Pericardium fibroblast (primary cell): ENCODE measurements around the genes GJB4, SMIM12, TMEM35B, SFPQ and C1orf216.

DNA sequence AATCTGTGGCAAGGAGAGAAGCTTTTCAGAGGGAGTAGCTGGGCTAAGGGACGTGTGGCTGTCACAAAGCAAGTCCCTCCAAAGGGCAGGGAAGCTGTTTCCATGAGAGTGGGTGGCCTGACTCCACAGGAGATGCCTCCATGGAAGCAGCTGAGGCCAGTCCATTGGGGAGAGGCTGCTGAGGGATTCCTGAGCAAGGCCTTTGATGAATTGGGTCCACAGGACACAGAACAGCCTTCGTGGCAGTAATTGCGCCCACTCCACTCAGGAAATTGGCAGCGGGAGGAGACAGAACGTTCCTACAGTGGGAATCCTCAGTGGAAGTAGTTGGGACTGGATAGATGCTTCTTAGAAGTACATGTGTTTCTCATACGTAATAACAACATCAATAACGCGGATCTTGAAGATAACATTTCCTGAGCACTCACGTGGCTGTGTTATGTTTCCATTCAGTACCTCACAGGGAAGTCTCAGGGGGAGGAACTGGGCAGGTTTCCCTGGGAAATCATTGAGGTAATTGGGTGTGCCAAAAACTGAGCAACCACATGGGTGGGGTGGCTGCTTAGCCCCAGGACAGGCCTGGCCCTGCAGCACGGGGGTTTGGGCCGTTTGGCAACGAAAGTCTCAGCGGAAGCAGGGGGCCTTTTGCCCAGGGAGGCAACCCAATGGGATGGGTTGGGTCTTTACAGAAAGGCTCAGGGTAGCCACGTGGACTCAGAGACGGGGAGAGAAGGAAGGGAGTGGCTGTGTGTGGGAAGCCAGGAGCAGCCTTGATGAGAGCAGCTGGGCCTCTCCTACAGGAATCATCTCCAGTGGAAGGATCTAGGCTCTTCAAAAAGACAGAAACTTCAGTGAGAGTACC is 133.8 kb downstream of the ZSCAN20 start:
- RAMPAGE, long total RNA = no peak

GRCh38 chr1:34683651-34684099 is 71.2 kb upstream of the GJB5 start:
- RAMPAGE, long total RNA = no peak

GRCh38 chr1:34759367-34759859 is at the start of gene GJB4:
Gene GJB4 (plus strand): TSS chr1:34759740.
- RAMPAGE, long total RNA = no peak

GRCh38 chr1:34858738-34859406 is 677 bp downstream of the SMIM12 start:
- RAMPAGE, long total RNA = no peak

GRCh38 chr1:34859407-34860222 is at the start of gene SMIM12:
Gene SMIM12 (minus strand): TSS chr1:34859749.
- RAMPAGE, long total RNA = start-site peak on the minus strand at chr1:34859735-34859783, 314 and 337 reads in 2 replicates

- RAMPAGE, long total RNA = start-site peak on the minus strand at chr1:34985304-34985330, 2,142 and 1,687 reads in 2 replicates
Observed at GRCh38 chr1:34985133-34985788, at the start of gene TMEM35B. Gene TMEM35B (minus strand): TSS chr1:34985347.

DNA sequence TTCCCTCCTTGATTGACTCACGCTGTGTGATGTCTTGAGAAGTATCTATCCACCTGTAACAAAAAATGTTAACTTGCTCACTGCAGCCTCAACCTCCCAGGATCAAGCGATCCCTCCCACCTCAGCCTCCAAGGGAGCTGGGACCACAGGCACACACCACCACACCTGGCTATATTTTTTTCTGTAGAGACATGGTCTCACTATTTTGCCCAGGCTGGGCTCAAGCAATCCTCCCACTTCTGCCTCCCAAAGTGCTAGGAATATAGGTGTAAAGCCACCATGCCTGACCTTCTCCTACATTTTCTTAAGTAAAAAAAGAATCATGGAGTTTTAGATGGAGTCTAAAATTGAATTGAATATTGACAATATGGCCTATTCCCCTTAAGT is 15.6 kb downstream of the SFPQ start:
- RAMPAGE, long total RNA = no peak

- RAMPAGE, long total RNA = no peak
Observed at GRCh38 chr1:35181437-35181856, 11.5 kb downstream of the SFPQ start.

DNA sequence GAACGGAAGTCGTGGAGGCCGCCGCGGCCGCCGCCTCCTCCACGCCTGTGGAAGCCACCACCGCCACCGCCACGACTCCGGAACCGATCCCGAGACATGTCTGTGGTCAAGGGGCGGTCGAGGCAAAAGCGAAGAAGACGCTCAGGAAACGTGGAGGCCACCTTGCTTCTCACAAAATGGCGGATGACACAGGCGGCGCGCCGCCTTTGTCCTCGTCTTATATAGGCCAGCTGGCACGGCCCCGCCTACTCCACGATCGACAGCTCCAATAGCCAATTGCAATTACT is at the start of gene SFPQ:
SFPQ (minus strand) TSS at position 194 of the 287 bp plus-strand sequence.
- RAMPAGE, long total RNA = start-site peak on the minus strand centred at position 186 of the sequence, 17 bp wide, 788 and 918 reads in 2 replicates

GRCh38 chr1:35572996-35573143 is 244 bp upstream of the TFAP2E start:
- RAMPAGE, long total RNA = no peak

DNA sequence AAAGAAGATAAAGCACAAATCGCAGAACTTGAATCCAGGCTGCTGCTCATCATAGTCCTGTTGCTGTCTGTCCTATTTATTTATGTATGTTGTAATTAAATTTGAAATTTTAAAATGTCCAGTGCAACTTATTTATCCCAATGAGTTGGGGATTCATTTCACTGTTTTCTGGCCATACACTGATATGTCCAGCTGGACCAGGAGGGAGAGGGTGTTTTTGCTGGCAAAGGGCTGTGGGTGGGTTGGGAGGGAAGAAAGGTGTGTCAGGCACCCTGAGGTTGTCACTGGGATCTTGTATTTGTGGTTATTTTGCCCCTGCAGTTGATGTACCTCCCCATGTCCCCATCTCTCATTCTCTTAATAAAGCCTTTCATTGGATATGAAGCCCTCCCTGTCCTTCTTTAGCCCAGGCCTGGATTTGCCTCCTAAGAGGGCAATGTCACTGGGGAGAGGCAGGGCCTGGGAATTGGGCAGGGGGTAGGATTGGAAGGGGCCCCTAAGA is 22.2 kb downstream of the TFAP2E start:
- RAMPAGE, long total RNA = no peak

DNA sequence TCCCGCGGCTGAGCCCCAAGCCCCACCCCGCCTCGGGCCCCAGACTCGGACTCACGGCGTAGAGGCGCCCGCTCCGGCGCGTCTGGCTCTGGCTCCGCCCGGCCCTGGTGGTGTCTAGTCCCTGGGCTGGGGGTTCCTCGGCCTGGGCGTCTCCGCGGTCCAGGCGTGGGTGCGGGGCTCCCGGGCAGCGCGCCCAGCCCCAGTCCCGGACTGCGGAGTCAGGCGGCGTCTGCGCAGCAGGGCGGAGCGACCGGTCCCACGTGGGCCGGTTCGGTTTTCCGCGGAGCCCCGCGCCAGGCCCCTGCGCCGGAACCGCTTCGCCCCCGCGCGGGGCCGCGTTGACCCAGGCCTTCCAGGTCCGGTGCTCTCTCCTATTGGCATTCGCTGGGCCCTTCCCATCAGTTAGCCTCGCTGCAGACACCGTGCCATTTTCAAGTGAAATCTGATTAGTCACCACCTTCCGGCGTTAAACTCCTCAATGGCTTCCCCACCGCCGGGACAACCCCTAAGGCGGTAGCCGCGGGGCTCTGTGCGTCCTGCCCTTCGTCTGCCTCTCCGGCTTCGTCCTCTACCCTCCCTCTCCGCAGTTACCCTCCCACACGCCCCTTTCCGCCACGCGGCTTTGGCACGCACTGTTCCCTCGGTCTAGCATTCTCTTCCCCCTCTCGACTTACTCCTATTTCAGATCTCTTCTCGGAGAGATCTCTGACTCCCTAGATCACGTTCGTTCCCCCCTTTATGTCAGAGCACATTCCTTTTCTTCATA is at the start of gene C1orf216:
C1orf216 (minus strand) TSS at position 233 of the 766 bp plus-strand sequence.
- RAMPAGE, long total RNA = no peak

- RAMPAGE, long total RNA = no peak
Observed at GRCh38 chr1:35751326-35751572, 18.5 kb downstream of the CLSPN start.

DNA sequence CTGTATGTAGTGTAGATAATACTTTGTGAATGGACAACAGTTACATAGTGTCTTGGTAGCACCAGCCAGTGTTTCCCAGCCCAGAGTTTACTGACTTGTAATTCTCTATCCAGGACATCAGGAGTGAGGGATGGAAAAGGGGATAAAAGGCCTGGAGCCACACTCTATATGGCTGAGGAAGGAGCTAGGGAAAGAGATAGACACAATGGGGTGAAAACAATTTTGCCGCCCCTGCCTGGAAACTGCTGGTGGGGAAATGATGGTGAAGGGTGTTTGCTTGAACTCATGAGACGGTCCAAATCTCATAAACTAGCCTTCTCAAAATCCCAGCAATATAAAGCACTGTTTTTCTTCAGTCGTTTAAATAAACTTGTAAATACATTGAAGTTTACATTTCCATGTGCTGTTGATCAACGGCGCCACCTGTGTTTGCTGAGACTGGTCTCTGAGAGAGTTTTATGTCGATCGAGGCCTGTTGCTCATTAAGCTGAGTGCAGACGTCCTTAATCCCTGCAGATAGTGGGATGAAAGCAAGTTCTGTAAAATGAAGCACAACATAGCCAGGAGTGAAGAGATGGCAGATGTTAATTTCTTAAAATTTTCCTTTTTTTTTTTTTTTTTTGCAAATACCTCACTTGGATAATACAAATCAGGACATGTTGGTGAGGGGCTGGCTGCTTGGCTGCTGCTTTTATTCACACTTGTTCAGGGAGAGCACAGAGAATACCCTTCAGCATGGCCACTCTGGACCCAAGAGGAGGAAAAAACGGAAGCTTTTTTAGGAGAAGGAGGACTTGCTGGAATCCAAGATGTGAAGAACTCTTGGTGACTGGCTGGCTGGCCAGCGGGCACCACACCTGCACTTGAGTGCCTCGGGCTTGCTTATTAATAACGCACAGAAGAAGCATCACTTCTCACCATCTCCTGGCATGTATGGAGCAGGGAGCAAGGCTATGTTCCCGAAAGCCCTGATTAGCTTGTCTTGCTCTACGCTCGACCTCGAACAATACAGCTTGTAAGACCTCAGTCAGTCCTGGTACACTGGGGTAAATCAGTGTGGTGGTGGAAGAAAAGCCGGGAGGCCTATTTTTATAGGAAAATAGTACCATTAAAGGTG is 27.6 kb upstream of the AGO1 start:
- RAMPAGE, long total RNA = no peak

DNA sequence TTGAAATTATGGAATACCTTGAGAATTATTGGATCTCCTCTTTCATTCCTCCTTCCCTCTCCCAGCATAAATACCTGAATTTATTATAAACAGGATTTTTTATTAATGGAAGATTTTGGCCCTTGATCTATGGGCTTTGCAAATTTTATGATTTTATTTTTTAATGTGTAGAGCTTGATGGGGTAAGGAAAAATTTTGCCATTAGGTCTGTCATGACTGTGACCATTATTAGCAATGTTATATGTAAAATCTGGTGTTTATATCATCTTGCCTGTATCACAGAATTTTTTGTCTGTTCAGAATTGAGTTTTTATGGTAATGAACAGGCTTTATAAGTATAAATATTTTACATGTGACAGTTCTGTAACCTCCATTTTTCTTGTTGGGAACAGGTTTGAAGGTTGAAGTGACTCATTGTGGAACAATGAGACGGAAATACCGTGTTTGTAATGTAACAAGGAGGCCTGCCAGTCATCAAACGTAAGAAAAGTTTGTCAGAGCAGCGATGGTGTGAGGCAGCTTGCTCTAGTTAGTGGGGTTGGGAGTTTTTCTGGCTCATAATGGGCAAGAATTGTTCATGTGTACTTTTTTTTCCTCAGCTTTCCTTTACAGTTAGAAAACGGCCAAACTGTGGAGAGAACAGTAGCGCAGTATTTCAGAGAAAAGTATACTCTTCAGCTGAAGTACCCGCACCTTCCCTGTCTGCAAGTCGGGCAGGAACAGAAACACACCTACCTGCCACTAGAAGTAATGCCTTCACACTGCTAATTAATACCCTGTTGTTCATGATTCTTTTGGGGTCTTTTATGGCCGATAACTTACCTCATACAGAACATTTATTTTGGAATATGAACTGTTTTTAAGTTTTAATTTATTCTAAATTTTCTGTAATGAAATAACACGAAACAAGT is 75.3 kb upstream of the TEKT2 start:
- RAMPAGE, long total RNA = no peak

DNA sequence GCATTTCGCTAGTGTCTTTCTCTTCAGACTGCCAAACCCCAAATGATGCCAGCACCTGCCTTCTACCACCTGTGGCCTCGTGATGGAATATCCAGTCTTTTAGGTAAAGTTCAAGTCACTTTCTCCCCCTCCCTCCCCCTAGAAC is 551 bp upstream of the TRAPPC3 start:
- RAMPAGE, long total RNA = no peak

DNA sequence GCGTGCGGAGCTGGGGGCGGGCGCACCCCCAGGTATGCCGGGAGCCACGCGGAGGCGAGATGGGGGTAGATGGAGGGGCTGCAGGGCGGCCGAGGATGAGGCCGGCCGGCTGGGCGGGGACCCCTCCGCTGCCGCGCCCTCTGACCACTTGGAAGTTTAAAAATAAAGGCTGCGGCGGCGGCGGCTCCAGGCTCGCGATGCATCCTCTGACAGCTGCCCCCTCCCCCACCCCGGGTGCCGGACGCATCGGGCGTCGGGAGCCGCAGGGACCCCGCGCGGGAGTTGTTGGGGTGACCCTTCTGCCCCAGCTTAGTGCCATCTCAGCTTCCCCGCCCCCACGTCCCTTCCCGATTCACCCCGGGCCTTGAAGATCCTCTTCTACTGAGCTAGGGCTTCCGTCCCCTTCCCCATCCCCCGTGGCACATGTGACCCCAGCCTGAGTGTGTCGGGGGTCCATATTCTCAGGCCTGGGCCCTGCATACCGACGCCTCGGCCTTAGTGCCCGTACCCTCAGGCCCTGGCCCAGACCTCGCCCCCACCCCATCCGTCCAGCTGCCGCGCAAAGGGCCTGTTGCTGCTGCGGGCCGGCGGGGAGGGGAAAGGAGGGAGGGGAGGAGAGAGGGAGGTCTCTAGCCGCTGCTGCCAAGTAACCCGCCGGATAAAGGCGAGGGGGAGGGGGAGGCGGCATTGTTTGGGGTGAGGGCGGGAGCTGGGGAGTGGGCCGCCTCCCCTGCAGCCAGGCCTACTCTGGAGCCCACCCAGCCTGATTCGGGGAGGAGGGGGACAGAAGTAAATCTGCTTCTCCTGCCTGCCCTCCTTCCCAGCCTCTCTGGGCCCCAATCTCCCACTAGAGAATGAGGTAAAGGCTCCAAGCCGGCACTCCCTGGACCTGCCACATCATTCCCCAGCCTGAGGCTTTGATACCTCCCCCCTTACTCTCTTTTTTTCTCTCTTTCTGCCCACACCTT is 756 bp downstream of the MAP7D1 start:
- RAMPAGE, long total RNA = no peak

- RAMPAGE, long total RNA = no peak
Observed at GRCh38 chr1:36158096-36158579, 2.2 kb downstream of the MAP7D1 start.

DNA sequence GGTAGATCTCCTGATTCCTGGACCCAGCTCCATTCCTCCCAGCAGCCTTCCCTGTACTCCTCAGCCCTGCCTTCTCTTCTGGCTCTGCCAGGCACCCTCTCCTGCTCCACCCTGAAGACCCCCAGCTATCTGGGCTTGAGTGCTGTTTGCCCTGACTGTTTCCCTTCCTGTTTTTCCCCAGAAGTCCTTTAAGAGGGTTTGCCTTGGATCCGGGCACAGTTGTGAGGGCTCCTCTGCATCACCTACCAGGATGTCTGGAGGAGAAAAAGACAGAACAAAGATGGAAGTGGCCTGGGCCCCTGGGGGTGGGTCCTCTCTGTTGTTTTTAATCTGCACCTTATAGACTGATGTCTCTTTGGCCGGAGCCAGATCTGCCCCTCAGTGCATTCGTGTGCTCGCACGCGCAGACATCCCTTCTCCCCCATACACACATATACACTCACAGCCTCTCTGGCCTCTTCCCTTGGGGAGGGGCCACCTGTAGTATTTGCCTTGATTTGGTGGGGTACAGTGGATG is 24.2 kb downstream of the MAP7D1 start:
- RAMPAGE, long total RNA = no peak

- RAMPAGE, long total RNA = no peak
Observed at GRCh38 chr1:36203314-36204202, 20.7 kb upstream of the THRAP3 start.